Spinal cord (tissue), 3 donors: ENCODE measurements around a stretch of chr1.

- PRO-cap, result no peak
- RAMPAGE, long total RNA, result no peak
These were observed 22.1 kb downstream of the LRRC8D start for GRCh38 chr1:89842927-89843282.

DNA sequence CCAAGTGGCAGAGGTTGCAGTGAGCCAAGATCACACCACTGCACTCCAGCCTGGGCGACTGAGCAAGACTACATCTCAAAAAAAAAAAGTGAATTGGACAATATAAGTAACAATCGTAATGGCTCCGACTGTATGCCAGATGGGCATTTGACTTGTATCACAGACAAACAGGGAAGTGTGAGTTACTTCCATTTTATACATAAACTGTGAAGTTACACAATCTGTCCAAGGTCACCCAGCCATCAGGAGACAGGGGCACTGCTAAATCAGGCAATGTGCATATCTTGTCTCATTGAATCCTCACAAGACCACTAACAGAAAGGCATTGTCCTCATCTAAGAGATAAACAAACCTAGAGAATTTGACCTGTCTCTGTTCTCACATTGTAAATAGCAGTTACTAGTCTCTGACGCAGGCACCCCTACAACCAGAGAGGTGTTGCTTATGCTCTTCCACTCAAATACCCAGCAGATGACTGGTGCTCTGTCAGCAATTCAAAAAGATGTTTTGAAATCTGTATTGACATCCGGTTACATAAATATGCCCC, 52.1 kb upstream of the ZNF326 start:
- PRO-cap, result no peak
- RAMPAGE, long total RNA, result no peak

DNA sequence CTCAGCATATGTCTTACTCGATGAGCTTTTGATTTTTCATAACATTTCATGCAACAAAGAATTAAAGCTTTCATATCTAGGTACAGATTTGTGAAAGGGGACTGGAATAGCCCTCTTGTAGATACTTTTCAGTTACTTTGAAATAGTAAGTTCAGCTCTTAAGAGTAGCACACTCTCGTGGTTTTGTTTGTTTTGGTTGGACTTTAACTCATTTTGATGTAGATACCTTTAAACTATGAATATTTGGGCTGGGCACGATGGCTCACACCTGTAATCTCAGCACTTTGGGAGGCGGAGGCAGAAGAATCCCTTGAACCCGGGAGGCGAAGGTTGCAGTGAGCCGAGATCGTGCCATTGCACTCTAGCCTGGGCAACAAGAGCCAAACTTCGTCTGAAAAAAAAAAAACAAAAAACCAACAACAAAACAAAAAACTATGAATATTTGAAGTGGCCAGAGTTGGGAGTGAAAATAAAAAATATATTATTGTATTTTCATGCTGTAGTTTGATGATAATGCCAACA, 1.5 kb downstream of the ZNF326 start:
- PRO-cap, result no peak
- RAMPAGE, long total RNA, result no peak

GRCh38 chr1:90835511-90836641, 118.8 kb upstream of the BARHL2 start:
- PRO-cap, result no peak
- RAMPAGE, long total RNA, result no peak

DNA sequence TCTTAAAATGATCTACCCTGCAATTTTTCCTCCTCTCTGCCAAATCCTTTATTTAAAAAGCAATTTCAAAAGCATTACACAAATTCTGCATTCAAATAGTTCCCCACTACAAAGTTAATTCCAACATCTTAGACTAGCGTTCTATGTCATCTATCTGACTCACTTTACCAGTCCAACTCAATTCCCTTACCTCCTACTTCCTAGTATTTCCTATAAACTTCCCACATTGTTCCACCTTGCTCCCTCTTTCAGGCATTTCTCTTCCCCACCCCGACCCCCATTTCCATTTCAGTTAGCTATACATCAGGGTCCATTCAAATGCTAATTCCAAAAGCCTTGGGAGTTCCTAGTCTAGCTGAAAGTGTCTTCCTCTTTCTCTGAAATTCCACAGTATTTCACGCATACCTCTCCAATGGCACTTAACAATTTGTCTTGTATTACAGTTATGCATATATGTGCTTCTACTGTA, 95.0 kb downstream of the ZNF644 start:
- PRO-cap, result no peak
- RAMPAGE, long total RNA, result no peak

DNA sequence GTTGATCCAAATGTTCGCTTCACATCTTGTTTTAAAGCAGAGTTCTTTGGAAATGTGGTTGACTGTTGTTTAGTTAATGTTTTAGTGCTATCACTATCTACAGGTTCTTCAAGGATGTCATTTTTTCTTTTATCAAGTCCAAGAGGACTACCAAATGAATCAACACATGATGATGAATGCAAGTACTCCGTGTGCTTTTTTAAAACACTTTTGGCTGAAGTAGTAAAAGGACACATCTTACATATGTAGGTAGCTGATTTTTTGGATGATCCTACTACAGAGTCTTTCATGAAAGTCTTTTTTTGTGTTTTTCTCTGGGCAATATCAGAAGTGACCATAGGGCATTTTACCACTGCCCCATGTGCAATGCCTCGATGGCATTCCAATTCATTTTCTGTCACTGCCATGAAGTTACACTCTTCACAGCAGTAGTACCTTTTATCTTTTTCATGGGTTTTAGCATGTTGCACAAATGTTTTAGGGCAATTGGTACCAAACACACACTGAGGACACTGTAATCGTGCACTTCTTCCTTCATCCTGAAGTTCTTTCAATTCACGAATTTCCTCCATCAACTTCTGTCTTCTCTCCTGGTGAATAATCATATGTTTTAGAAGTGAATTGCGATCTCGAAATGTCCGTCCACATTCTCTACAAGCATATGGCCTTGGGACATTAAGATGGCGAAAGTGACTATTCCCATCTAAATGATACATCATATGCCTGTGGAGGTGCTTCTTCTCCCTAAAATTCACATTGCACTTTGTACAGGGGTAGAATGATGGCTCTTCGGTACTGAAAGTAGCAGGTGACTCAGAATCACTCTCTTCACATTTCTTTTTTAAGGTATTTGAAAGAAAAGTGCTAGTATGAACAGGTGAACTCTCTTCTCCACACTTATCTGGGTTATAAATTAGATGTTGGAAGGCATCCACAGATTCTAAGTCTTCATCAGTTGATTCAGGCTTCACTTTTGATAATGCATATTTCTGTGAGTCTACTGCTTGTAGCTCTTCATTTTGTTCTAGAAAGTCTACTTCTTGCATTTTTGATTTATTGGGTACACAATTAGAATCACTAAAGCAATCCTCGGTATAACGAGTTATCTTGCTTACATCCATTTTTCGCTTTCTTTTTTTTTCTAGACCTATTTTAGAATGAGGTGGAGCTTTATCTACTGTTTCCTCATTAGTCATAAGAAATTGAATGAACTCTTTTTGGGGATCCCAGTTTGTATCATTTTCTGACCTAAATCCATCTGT, 82.1 kb downstream of the ZNF644 start:
- PRO-cap, result no peak
- RAMPAGE, long total RNA, result no peak

DNA sequence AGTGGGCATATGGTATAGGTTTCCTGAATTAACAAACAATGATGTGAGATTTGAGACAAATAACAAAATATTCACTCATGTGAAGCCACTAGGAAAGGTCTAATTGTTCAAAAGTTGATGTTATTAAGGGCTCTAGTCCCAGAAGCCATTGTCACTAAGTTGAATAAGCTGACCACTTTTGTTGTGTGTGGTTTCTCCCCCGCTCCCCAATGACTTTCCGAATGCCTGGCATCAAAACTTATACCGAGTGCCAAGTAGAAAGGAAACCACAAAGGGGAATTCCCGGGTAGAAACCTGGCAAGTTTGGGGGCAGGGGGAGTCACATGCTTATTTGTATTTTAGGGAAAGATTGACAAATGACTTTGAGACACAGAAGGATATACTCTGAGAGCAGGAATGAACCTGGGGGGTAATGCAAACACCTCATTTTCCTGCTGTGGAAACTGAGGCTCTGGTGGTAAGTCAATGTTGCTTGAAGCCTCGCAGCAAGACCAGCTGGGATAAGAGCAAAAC, 154.1 kb downstream of the TGFBR3 start:
- PRO-cap, result no peak
- RAMPAGE, long total RNA, result no peak

GRCh38 chr1:91754309-91754875, 131.6 kb downstream of the TGFBR3 start:
- PRO-cap, result no peak
- RAMPAGE, long total RNA, result no peak

- PRO-cap, result no peak
- RAMPAGE, long total RNA, result no peak
These were observed 81.4 kb downstream of the TGFBR3 start for GRCh38 chr1:91804199-91805298.

DNA sequence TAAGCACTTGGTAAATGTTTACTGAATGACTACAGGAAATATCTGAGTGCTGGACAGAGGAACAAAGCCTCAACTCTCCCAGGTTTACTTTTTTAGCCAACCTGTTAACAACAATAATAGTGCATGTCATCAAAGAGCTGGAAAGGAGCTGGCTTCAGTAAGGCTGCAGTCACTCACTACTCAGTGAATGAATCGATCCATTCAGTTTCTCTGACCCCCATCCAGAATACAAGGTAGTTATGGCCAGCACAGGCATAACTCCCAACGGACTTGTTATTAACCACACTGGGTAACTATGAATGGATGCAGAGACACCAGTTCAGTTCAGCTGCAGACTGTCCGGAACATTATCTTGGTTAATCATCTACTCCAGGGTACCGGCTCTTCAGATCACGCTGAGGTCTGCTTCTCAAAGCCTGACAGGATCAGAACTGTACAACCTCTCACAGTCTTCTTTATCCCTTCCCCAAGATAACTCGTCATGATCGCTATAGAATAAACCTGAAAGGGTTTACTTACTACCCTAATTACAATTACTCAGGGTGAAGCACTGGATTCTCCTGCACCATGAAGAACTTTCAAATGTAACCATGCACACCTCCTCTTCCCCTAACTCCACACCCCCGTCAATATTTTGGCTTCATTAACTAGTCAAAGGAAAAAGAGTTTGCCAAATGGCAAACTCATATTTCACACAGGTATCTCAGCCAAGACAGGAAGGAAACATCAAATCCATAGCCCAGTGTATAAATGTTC, 58.1 kb downstream of the TGFBR3 start:
- PRO-cap, result no peak
- RAMPAGE, long total RNA, result no peak

- PRO-cap, result no peak
- RAMPAGE, long total RNA, result no peak
These were observed 40.1 kb downstream of the TGFBR3 start for GRCh38 chr1:91845850-91846305.

DNA sequence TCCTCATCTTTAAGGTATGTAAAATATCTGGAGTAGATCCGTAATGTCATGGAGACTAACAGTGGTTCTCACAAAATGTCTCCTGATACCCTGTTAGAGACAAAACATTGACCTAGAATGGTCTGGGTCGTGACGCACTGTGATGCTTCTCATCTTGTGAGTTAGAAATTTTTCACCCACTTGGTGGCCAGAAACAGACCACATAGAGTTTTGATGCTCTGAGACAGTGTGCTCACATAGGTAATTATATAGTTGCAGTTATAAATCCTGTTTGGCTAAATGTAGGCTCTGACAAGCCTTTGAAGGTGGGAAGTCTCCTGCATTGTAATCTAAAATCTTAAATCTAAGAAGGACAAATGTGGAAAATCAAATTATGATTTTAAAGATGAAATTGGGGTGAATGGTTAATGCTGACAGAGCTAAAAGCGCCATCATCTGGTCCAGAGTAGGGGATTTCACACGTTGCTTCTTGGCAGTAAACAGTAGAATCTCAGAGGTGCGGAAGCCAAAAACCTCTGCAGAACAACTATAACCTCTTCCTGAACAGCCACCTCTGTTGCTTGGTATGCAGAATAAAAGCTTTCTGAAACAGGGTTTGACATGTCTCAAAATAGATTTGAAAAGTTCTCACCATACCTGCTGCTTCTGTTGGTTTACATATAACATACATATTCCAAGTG, 17.0 kb downstream of the RPAP2 start:
- PRO-cap, result no peak
- RAMPAGE, long total RNA, result no peak

GRCh38 chr1:92483466-92484363, 3.0 kb downstream of the GFI1 start:
- PRO-cap, result no peak
- RAMPAGE, long total RNA, result no peak

GRCh38 chr1:92990836-92991312, 29.6 kb upstream of the DIPK1A start:
- PRO-cap, result no peak
- RAMPAGE, long total RNA, result no peak

GRCh38 chr1:93042391-93042952, 36.6 kb upstream of the MTF2 start:
- PRO-cap, result no peak
- RAMPAGE, long total RNA, result no peak

DNA sequence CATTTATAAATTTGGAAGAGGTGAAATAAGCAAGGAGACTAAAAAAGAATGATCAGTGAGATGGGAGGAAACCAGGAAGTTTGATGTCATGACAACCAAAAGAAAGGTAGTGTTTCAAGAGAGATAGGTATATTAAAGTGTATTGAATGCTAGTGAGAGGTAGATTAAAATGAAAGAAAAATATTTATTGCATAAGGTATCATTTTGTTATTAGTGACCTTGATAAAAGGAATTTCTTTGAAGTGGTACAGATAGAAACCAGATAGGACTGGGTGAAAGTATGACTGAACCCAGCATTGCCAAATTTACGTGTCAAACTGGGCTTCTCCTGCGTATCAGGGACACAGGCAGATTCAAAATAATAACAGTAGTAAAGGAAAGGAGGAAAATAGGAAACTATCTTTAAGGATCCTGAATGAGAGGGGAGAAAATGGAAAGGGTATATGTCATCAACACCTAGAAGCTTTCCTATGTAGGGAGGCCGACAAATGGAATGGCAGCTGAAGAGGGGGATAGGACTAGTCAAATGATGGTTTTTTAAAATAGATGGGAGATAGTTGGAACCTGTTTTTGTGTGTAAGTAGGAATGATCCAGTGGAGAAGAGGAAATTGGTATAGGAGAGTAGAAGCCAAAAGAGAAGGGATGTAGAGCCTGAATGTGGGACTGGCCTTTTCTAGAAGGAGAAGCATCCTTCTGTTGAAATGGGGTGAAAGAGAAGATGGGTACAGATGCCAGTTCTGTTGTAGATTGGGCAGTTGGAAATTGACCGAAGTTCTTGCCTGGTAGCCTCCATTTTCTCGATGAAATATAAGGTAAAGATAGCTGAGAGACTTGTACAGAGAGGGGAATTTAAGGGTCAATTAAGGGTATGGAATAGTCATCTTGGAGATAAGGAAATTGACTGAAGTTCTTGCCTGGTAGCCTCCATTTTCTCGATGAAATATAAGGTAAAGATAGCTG, 48.8 kb downstream of the TMED5 start:
- PRO-cap, result no peak
- RAMPAGE, long total RNA, result no peak

DNA sequence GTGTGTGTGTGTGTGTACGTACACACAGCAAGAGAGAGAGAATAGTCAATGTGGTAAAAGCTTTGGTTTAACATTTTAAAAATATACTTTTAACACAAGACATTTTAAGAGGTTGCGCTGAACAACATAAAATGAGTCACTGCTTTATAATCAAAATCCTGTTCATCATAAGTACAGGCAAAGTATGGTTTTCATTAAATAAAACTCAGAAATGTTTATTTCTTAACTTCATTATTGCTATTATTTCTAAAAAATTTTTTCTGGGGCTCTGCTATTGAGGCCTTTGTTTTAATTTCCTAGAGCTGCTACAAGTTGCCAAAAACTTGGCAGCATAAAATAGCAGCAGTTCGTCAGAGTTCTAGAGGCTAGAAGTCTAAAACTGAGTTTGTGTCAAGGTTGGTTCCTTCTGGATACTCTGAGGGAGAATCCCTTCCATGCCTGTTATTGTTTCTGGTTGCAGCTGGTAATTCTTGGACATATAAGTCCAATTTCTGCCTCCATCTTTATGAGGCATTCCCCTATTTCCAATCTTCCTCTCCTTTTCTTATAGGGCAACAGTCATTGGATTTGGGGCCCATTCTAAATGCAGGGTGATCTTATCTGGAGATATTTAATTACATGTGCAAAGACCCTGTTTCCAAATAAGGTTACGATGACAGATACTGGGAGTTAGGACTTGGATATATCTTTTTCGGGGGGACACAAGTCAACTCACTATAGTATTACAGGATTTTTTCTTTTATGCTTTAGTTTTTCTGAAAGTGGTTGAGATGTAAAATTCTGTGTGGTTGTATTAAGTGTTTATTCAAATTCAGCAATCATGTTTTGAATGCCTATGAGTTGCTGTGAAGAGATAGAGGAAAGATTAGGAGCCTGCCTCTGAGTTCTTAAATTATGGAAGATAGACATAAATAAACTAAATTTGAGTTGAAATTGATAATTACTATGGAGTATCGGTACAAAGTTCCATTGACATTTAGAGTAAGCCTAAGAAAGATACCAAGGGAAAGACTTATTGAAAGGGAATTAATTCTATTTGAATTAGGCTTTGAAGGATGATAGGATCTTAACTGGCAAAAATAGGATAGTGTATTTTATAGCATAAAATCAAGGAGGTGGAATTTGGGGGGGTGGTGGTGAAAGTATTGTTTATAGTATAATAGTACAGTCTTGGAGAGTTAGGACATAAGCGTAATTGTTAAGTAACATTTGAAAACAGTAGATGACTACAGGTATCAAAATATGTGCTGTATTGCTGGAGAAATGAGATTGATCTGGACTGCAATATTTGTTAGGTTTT, 33.6 kb downstream of the TMED5 start:
- PRO-cap, result no peak
- RAMPAGE, long total RNA, result no peak

DNA sequence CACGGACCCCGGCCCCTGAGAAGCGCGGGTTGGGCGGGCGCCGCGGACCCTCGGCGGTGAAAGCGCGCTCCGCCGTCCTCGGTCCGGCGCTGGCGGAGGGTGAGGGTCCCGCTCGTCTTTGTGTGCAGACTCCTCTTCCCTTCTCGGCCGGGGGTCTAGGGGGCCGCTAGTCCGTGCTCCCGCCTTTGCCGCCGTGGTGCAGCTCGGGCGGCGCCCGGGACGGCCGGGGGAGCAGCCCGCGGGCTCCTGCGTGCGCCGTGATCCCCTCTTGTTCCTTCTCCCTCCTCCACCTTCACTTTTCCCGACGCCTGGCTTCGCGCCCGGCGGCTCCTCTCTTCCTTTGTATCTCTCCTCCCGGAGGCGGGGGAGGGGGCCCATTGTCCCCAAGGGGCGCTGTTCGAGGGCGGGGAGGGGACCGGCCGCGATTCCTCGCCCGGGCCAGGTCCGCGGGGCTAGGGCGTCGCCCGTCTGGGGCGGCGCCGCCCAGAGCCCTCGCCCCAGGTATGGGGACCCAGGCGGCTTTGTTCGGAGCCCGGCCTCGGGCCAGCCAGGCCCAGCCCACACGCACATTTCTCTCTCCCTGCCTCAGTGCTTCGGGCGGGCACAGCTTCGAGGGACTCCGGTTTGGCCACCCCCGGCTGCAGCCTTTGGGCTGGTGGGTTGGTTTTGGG, 548 bp downstream of the FNBP1L start:
- PRO-cap, result no peak
- RAMPAGE, long total RNA, result no peak

GRCh38 chr1:93614748-93615636, 66.6 kb downstream of the BCAR3 start:
- PRO-cap, result no peak
- RAMPAGE, long total RNA, result no peak

DNA sequence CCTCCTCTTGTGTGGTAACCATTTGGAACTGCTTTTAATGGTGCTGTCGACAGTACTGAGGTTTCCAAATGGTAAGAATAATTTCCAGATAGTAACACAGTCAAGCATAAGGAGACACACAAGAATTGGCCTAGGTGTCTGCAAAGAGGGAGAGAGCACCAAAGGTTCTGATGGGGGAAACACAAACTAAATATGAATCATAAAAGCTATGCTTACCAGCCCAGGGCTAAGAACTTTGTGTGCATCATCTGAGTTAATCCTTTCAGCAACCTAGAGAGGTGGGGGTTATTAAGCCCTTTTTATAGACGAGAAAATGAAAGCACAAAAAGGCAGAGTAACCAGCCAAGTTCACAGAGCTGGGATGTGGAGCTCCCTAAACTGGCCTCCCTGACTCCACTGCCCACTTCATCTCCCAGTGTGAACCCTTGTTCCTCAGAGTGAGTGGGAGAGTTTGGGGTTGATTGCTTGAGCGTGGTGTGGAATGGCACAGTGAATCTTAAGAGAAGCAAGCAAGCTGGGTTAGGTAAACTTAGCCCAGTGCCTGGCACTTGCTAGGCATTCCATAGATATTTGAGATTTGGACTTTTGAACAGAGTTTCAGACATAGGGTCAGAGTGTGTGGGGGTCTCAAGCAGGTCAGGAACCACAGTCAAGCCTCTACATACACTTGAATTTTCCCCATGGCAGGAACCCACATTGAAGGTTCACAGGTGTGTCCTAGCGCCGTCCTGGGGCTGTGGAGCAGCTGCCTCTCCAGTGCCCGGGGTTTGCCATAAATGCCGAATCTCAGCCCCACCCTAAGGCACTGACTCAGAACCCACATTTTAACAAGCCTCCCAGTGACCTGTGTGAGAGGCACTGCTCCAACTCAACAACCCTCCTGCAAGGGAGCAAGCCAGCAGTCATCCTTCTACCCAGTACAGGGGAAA, 10.9 kb upstream of the BCAR3 start:
- PRO-cap, result no peak
- RAMPAGE, long total RNA, result no peak